ENCODE measurements around a stretch of chr13.

- PRO-cap = no peak
Measured at GRCh38 chr13:114153746-114154414, 21.5 kb upstream of the RASA3 start.

GRCh38 chr13:114167380-114167755, 11.7 kb upstream of the CFAP97D2 start:
- PRO-cap = no peak

DNA sequence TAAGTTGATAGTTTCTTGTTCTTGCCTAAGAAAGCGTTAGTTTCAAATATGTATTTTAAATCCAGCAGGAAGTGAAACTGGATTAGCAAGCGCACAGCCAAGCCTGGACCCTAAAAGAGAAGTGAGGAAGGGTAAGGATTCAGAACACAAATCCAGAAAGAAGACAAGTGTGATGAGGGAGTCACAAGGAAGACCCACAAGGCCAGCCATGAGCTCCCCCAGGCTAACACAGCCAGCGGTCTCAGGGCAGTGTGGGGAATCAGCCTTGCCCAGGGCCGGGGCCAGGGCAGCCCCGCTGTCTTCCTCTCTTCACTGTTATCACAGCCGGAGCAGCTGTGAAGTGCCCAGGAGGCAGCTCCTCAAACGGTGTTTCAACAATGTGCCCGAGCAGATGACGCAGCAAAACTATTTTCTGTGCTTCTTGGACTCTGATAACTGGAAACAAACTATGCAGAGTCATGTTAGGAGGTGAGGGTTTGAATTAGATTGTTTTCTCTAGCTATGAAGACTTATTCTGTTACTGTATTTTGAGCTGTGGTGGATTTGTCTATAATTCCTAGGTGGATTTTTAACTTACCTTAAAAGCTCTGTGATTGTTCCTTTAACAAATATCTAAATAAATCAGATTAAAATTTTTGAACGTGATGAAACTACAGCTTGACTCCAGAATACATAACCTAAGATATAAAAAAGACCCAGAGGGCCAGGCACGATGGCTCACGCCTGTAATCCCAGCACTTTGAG, 12.1 kb upstream of the CDC16 start:
- PRO-cap = no peak

- PRO-cap = no peak
Measured at GRCh38 chr13:114288095-114288371, 6.6 kb downstream of the UPF3A start.

GRCh38 chr13:114313239-114313456, 1.2 kb upstream of the CHAMP1 start:
- PRO-cap = no peak

All from left lung (tissue), 1 donor.